Suprapubic skin (tissue), 4 donors: ENCODE measurements around a stretch of chr13.

DNA sequence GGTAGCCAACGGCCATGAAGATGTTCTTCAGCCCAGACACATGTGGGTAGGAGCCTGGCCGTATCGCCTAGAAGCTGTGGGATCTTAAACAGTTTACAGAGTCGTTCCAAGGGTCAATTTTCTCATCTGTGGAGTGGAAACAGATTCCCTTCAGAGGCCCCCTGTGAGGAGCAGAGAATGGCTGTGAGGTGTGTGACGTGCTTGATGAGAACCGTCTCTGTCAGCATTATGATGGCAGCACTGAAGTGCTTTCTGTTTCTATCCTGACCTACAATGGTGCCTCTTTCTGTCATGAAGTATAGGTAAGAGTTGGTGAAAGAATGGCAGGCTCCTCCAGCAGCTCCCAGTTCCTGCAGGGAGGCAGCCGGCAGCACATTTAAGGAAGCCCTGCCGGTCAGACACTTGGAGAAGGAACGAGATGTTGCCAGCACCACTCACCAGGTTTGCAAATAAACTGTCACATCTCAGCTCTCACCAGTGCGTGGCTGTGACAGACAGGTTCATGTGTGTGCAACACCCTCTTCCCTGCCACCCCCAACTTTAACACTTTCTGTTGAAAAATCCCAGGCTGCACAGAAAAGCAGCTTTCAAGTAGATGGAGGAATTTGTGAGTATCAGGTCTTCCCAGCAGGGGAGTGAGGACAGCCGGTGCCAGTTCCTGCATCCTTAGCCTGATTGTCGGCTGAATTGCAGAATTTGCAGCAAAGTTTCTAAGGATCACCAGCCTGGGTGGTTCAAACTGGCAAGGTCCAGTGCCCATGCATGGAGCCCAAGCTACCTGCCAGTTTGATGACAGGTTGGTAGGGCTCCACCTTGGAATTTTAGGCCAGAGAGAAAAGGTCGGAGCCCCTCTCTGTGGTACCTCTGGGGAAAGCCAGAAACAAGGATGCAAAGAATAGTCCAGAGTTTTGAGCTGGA lies 277.1 kb downstream of the FOXO1 start:
- PRO-cap, result no peak
- RAMPAGE, long total RNA, 4 experiments, result no peak in any of the 4 experiments

GRCh38 chr13:40476436-40477166 lies 189.8 kb downstream of the FOXO1 start:
- PRO-cap, result no peak
- RAMPAGE, long total RNA, 4 experiments, result no peak in any of the 4 experiments

- PRO-cap, result no peak
- RAMPAGE, long total RNA, 4 experiments, result no peak in any of the 4 experiments
These were observed 170.0 kb downstream of the FOXO1 start for GRCh38 chr13:40496426-40496859.

DNA sequence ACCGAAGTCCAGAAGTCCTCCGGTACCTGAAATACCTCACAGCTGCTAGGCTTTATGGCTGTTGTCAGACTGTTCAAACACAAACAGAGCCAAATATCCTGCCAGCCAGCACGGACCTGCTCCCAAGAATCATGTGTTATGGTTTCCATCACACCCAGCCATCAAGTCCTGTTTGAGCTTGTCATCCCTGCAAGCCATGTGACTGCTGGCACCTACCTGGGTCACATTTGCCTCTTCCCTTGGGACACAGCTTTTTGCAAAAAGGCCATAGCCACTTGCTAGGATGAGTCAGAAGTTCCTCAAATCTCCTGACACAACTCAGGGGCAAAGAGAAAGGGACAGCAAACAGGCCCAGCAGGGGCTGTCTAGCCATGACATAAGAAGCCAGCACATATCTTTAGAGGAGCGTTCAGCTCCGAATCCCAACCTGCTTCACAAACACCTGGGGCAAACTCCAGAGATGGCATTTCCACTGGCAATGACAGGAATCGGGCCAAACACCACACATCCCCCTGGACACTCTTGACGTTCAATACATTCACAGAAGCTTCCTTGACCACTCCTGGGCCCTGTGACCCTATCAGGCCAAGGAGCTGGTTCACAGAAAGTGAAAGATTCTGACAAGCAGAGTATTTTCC lies 129.7 kb downstream of the FOXO1 start:
- PRO-cap, result no peak
- RAMPAGE, long total RNA, 4 experiments, result no peak in any of the 4 experiments

DNA sequence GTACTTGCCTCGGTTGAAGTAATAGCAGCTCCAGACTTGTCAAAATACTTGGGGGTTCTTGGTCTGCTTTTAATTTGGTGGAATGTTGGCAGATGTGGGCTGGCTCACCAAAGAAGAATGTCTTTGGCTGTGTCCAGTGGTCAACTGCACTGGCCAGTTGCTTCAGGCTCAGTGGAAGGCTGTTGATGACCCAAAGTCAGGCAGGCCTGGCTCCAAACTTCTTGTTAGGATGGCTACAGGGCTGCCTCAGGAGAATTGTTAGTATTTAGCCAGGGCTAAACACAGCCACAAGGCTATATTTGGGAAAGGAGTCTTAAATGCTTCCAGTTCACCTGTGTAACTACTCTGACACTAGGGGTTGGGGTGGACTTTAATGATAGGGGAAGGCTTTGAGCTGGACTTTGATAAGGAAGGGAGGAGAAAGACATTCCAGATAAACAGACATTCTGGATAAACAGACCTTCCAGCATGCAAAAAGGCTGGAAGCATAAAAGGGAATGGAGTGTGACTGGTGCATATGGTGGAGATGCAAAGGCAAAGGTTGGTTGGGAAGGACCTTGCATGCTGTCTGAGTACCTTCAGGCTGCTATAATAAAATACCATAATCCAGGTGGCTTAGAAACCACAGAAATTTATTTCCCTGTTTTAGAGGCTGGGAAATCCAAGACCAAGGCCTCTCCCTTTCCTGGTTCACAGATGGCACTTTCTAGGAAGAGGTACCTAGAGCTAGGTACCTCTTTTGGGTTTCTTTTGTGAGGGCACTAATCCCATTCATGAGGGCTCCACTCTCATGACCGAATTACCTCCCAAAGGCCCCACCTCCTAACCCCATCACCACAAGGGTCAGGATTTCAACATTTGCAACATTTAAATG lies 116.7 kb downstream of the FOXO1 start:
- PRO-cap, result no peak
- RAMPAGE, long total RNA, 4 experiments, result no peak in any of the 4 experiments

DNA sequence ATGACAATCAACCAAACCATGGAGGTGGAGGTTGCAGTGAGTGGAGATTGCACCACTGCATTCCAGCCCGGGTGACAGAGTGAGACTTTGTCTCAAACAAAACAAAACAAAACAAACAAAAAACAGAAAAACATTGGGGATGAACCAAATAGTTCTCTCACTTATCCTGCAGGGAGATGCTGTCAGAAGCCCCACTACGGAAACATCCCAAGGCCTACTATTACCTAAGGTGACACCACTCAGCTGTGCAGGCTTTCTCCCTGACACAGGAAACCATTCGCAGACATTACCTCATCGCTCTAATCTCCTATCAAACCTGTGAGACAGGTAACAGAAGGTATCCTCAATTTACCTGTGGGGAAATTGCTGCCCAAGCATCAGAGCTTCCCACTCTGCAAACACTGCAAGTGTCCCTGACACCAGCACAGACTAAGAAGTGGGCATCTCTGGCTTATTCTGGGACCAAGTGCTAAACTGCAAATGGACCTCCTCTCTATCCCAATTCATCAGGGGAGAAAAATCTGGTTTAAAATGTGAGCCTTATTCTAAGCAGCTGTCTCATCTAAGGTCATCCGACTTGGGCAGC lies 113.4 kb downstream of the FOXO1 start:
- PRO-cap, result no peak
- RAMPAGE, long total RNA, 4 experiments, result no peak in any of the 4 experiments

DNA sequence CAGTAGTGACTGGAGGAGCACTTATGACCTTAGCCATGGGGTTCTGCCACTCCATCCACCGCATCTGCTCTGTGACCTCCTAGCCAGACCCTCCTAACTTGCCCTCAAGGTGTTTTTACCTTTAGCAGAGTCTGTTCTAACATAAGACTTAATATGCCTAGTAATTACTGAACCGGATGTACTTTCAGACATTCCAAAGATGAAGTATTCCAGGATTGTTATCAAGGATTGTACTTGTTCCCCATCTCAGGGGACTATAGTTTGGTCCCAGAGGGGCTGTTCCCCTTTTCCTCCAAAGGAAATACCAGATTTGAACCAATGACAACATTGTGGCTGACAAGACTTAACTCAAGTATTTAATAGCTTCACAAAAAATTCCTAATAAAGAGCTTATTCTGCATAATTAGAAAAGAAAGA lies 111.1 kb downstream of the FOXO1 start:
- PRO-cap, result no peak
- RAMPAGE, long total RNA, 4 experiments, result no peak in any of the 4 experiments

DNA sequence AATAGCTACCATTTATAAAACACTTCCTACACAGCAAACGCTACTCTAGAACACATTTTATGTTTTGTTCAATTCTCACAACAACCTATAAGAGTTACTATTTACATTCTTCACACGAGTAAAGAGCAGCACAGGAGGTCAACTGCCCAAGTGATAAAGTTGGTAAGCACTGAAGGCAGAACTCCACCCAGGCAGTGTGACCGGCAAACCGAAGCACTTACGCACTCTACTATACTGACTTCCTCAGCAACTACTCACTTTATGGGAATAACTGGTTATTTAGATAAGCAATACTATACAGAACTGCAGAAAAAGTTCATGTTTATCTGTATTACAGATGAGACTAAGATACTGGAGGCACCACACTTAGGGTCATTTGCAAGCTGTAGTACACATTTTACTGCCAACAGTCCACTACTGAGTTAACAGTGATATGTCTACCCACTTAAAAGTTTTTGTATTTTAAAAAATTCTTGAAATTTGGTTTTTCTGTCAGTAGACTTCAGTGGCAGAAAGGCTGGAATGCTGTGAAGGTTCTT lies 28.8 kb downstream of the FOXO1 start:
- PRO-cap, result no peak
- RAMPAGE, long total RNA, 4 experiments, result no peak in any of the 4 experiments

GRCh38 chr13:40880824-40881165 lies 91.4 kb downstream of the SLC25A15 start:
- PRO-cap, result no peak
- RAMPAGE, long total RNA, 4 experiments, result no peak in any of the 4 experiments

GRCh38 chr13:40895452-40896397 lies 106.3 kb downstream of the SLC25A15 start:
- PRO-cap, result no peak
- RAMPAGE, long total RNA, 4 experiments, result no peak in any of the 4 experiments

- PRO-cap, result no peak
- RAMPAGE, long total RNA, 4 experiments, result no peak in any of the 4 experiments
These were observed 90.6 kb downstream of the ELF1 start for GRCh38 chr13:40928586-40928785.

DNA sequence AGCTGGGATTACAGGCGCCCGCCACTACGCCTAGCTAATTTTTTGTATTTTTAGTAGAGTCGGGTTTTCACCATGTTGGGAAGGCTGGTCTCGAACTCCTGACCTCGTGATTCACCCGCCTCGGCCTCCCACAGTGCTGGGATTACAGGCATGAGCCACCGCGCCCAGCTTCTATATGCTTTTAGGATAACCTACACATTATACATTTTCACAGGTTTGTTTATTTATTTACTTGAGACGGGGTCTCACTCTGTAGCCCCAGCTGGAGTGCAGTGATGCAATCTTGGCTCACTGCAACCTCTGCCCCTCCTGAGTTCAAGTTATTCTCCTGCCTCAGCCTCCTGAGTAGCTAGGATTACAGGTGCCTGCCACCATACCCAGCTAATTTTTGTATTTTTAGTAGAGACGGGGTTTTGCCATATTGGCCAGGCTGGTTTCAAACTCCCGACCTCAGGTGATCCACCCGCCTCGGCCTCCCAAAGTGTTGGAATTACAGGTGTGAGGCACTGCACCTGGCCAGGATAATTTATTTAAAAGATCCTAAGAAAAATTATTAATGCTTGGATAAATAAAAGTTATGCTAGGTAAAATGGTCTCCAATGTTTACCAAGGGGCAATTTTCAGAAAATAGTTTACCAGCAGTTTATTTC lies 81.4 kb downstream of the ELF1 start:
- PRO-cap, result no peak
- RAMPAGE, long total RNA, 4 experiments, result no peak in any of the 4 experiments

- PRO-cap, result no peak
- RAMPAGE, long total RNA, 4 experiments, result no peak in any of the 4 experiments
These were observed 66.5 kb downstream of the ELF1 start for GRCh38 chr13:40952511-40953053.

- PRO-cap, result no peak
- RAMPAGE, long total RNA, 4 experiments, result no peak in any of the 4 experiments
These were observed 64.3 kb downstream of the ELF1 start for GRCh38 chr13:40954797-40955283.

DNA sequence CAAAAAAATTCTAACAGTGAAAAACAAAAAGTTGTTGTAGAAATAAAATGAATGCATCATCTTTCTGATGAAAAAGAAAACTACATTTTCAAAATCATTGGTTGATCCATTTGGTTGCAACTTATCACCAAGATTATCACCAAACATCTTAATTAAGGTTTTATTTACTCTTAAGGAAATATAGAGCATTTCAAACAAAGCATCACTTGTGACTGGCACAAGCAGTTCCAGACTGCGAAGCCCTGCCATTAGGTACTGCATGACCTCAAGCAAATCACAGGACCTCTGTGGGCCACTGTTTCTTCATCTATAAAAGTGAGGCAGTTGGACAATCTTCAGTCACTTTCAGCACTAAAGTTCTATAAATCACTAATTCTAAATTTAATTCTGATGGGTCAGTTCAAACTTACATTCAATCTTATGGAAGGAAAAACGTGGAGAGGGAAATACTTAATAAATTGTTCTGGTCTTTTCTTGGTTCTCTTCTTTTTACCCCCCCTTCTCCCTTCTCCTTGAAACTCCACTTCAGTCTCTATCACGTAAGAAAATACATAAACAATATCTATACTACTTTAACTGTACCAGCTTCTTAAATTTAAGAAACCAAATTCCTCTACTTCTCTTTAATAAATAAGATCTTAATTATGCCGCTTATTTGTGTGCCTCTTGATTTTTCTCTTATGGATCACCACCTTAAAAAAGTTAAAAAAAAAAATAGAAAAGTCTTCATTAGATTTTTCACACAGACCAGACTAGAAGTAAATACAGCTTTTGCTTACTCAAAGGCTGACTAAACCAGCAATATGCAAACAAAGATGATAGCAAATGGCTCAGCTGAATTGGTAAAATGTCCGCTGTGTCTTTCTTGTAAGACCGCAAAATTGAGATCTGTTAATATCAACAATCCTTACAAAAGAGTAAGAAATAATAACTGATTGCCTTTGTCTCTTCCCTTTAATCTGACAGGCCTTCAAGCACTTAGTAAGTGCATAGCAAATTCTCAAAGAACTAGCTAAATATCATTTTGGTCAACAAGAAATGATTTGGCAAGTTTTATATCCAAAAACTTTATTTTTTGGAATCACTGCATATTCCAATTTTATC lies 1.7 kb downstream of the ELF1 start:
- PRO-cap, result no peak
- RAMPAGE, long total RNA, 4 experiments, result no peak in any of the 4 experiments

DNA sequence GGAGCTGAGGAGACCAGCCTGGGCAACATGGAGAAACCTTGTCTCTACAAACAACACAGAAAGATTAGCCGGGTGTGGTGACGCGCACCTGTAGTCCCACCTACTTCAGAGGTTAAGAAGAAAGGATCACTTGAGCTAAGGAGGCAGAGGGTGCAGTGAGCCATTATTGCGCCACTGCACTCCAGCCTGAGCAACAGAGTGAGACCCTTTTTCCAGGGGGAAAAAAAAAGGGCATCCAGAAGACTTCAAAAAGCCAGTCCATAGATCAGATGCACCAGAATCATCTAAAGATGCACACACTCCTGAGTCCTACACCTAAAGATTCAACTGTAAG lies 19.9 kb upstream of the WBP4 start:
- PRO-cap, result no peak
- RAMPAGE, long total RNA, 4 experiments, result no peak in any of the 4 experiments

- PRO-cap, result no peak
- RAMPAGE, long total RNA, 4 experiments, result no peak in any of the 4 experiments
These were observed 11.3 kb upstream of the WBP4 start for GRCh38 chr13:41050066-41050299.

DNA sequence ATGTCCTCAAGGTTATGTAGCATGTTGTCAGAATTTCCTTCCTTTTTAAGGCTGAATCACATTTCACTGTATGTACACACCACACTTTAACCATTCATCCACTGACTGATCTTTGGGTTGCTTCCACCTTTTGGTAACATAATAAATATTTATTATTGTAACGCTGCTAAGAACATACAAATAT lies 11.1 kb upstream of the WBP4 start:
- PRO-cap, result no peak
- RAMPAGE, long total RNA, 4 experiments, result no peak in any of the 4 experiments

DNA sequence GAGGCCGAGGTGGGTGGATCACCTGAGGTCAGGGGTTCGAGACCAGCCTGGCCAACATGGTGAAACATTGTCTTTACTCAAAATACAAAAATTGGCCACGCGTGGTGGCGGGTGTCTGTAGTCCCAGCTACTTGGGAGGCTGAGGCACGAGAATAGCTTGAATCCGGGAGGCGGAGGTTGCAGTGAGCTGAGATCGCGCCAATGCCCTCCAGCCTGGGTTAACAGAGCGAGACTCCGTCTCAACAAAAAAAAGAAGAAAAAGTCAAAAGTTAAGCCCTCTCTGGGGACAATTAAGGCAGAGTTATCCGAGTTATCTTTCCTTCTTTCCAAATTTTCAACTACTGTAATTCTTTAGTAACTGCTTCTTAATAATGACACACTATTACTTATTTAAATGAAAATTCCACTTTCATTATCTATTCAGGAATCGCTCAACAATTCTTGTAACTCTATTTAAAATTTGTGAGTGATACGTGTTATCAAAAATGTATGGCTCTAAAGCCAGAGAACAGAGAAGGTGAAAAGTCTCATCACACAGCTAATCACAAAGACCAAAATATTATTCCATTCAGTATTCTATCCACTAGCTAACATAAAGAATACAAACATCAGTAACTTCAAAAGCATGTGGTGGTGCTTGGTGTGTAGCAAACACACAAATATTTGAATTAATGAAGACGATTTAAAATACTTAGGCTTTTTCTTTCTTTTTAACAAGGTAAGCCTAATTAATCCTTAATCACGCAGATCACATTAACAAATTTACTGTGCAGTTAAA lies 2.4 kb upstream of the WBP4 start:
- PRO-cap, result no peak
- RAMPAGE, long total RNA, 4 experiments, result no peak in any of the 4 experiments

DNA sequence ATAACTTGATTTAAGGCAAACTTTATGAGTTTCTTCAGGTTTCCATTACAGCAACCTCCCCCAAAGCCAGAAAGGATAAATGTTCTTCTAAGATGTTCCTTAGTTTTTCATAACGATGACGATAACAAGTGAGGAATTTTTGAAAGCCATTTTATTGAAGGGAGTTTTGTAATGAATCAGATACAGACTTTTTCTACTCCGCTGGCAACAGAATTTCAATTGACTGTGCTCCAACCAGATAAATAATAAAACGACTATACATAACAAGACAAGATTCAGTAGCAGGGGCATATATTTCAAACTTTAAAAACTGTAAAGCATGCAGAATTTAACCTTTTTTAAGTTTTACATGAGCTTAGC lies 934 bp downstream of the WBP4 start:
- PRO-cap, result no peak
- RAMPAGE, long total RNA, 4 experiments, result no peak in any of the 4 experiments